Skin of body (tissue), 2 donors: ENCODE measurements around a stretch of chr10.

DNA sequence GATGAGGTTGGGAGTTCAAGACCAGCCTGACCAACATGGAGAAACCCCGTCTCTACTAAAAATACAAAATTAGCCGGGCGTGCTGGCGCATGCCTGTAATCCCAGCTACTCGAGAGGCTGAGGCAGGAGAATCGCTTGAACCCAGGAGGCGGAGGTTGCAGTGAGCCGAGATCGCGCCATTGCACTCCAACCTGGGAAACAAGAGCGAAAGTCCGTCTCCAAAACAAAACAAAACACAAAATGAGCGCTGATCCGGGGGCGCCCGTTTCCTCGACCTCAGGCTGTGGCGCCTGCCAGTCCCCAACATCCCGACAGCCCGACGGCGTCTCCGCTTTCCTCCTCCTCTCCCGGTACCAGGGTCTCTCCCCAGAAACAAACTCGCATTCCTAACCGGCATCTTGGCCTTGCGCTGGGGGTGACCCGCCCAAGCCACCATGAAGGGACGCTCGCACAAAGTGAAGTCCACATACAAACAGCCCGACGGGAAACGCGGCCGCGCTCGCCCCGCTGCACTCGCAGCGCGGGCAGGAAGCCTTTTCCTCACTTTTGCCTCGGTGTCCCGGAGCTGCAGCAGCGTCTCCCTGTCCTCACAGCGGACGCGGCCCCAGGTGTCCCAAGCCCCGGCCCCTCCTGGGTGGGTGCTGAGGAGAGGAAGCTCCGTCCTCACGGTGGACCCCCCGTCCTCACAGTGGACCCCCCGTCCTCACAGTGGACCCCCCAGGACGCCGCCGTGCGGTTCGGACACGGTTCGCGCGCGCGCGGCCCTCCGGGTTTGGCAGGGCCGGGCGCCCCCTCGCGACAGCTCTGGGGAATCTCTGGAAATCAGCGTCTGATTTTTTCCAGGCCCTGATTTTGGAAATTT, 24.6 kb upstream of the TUBB8 start:
- RAMPAGE, long total RNA, result no peak

- RAMPAGE, long total RNA, result no peak
Observed at GRCh38 chr10:373047-373473, 237.8 kb downstream of the ZMYND11 start.

DNA sequence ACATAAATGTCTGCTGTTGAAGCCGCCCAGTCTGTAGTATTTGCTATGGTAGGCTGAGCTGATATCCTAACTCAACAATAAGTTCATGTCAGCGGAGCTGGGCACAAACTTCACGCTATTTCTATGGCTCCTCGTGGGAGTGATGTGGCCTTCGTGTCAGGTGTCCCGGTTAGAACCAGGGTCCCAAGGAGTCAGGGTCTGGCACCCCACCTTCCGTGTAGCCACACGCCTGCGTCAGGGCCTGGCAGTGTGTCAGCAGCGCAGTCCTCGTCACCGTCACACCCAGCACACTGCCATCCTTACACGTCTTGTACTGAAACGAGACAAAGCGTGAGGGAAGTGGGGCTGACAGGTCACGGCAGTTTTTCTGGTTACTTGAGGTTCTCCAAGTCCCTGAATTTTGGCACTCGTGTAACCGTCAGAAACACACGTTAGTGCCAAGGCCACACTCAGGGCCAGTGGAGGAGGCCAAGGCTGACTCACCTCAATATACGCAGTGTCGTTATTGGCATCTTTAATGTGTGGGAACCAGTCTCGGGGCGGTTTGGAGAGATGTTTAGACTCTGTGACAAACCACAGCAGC, 254.6 kb downstream of the ZMYND11 start:
- RAMPAGE, long total RNA, result no peak

DNA sequence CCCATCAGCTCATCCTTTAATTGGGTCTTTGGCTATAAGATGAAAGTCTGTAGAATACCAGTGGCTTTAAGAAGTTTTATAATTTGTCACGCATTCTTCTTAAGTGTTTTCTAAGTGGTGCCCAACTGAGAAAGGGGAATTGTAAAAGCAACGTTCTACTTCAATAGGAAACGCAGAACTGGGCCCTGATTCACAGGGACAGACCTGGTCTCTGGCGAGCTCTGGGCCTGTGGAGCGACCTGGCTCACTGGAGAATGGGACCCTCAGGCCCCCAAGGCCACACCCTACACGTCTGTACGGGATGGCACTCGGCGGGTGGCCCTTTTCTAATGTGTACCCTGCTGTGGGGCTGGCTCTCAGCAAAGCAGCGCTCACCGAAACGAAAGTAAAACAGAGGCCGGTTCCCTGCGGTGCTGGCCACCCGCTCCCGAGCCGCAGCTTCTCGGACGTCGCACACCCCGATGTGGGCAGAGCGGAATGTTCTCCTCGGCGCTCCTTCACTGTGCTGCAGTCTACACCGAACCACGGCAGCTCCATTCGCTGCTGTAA, 205.0 kb downstream of the DIP2C start:
- RAMPAGE, long total RNA, result no peak

GRCh38 chr10:486135-486844, 203.2 kb downstream of the DIP2C start:
- RAMPAGE, long total RNA, result no peak

GRCh38 chr10:546969-547436, 142.5 kb downstream of the DIP2C start:
- RAMPAGE, long total RNA, result no peak

- RAMPAGE, long total RNA, result no peak
Observed at GRCh38 chr10:561689-562239, 127.7 kb downstream of the DIP2C start.

DNA sequence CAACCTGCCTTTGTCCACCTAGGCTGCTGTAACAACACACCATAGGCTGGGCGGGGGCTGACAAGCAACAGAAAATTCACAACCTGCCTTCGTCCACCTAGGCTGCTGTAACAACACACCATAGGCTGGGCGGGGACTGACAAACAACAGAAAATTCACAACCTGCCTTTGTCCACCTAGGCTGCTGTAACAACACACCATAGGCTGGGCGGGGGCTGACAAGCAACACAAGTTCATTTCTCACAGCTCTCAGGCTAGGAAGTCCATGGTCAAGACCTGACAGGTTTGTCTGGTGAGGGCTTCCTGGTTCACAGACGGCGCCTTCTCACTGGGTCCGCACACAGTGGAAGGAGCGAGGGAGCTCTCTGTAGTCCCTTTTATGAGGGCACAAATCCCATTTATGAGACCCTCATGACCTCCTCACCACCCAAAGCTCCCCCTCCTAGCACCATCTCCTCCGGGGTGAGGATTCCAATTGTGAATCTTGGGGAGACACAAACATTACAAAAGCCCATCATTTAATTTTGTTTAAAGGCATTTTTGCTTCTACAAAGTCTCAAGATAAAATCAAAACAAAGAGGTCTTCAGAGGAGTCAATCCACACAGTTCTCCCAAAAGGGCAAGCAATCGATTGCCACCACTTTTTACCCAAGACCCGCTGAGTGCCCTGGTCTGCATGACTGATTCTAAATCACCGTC, 52.1 kb downstream of the DIP2C start:
- RAMPAGE, long total RNA, result no peak

DNA sequence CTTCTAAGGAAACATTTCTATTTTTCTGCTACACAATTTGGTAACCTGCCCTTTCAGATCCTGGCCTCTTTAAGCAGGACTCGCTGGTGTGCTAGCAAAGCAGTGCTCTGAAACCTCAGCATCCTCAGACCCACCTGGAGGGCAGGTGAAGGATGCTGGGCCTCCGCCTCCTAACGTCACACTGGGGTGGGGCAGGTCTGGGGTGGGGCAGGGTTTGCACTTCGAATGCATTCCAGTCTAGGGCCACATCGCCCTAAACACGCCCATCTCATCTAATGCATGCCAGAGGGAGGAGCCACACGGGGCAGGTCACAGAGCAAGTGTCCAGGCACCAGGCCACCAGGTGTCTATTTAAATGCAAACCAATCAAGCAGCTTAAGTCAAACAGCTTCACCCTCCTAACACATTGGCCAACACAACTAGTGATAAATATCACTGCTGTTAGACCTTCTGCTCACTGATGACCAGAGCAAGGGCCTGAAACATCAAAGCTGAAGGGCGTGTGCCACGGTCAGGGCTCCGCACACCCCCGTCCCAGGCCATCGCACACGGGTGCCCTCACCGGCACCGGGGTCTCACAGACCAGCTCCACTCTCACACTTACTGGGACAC, 47.2 kb downstream of the DIP2C start:
- RAMPAGE, long total RNA, result no peak

- RAMPAGE, long total RNA, result no peak
Observed at GRCh38 chr10:681759-682225, 7.7 kb downstream of the DIP2C start.

GRCh38 chr10:818326-819105, 113.0 kb downstream of the LARP4B start:
- RAMPAGE, long total RNA, result no peak

GRCh38 chr10:895429-895842, 36.1 kb downstream of the LARP4B start:
- RAMPAGE, long total RNA, result no peak

DNA sequence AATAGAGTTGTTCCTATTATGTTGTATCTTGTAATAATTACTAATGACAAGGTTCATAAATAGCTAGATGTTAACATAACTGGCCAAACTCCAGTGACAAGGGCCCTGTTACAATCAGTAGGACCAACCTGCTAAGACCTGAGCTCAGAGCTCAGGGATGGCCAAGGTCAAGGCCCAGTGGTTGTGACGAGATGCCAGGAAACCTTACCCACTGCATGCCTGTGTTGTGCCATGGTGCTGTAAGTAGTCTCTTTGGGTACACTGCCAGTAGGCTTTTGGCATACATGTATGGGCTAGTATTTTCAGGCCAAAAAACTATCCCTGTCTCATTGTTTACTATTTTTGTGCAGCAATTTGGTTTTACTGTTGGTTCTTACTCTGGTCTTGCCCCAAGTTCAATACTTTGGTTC, 7.9 kb upstream of the IDI2 start:
- RAMPAGE, long total RNA, result no peak

- RAMPAGE, long total RNA, result no peak
Observed at GRCh38 chr10:1044252-1044942, 4.5 kb downstream of the IDI1 start.

DNA sequence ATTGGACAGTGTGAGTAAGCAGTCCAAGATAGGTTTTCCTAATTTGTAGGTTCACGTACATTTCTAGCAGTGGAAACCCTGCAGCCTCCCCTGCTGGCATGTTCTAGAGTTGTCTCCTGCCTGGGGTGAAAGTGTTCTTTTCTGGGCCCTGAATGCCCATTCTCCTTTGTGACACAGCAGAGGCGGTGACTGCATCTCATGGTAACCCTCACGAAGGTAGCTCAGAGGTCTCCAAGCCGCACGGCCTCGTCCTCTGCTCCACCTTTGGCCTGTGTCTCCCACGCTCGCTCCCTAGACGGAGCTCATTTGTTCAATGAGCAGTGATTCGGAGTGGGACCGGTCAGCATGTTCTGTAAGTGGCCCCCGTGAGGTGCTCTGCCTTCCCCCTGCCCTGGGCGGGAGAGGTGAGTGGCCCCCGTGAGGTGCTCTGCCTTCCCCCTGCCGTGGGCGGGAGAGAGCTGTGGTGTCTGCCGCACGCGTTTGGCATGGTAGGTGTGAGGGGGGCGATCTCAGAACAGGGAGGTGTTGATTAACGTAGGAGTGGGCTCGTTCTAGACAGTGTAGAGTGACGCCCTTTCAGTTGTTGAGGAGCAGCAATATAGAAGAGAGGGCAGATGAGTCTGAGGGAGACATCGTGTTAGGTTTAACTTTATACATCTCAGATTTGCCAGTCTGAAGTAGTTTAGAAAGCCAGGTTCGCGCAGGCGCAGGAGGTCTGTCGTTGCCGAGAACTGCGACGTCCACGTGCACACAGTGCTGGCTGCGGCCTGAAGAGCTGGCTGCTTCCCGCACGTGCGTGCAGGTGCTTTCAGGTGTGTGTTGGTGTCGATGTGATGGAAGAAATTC, 18.2 kb downstream of the WDR37 start:
- RAMPAGE, long total RNA, result no peak

- RAMPAGE, long total RNA, result no peak
Observed at GRCh38 chr10:1116422-1117239, 60.4 kb downstream of the WDR37 start.

- RAMPAGE, long total RNA, result no peak
Observed at GRCh38 chr10:1187866-1189017, 132.1 kb downstream of the WDR37 start.

GRCh38 chr10:2625767-2626141, 441.6 kb upstream of the PFKP start:
- RAMPAGE, long total RNA, result no peak

GRCh38 chr10:3090816-3091264, 23.5 kb downstream of the PFKP start:
- RAMPAGE, long total RNA, result no peak

GRCh38 chr10:3119696-3120323, 52.5 kb downstream of the PFKP start:
- RAMPAGE, long total RNA, result no peak